ENCODE measurements around the genes APCDD1L and NELFCD.

DNA sequence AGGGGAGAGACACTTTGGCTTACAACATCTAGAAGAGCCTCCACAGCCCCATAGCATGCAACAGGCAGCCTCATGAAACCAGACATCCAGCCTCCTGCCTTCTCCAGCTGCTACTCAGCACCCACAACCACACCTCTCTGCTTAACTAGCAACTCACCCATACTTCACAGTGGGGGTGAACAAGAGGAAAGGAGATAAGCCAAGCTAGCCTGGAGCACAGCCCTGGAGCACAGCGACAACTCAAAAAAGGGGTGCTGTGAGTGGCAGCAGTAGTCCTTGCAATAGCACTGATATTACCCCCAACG, 39.3 kb upstream of the ANKRD60 start:
- RRBS, result no CpG with 5 or more reads among the region's 2 CpGs

GRCh38 chr20:58269037-58269482, 40.5 kb upstream of the RAB22A start:
- RRBS, result no CpG with 5 or more reads among the region's 9 CpGs

DNA sequence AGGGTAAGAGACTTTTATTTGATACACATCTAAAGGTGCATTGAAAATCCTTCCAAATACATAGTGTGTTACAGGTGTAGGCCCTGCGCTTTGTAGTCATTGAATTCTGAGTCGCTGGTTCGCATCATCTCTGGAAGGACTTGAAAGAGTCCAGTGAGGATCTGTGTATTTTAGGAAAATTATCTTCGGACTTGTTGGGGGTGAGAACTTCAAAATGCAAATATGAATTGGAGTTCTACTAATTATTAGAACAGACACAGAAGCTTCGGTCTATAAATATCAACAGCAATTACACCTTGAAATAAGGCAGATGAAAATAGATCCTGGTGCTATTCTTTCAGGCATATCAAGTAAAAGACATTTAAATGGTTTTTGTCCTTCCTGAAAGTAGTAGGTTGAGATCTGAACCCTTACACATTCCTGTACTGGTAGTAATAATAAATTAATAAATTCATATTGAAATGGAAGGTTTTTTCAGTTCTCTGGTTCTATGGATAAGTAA, 1.7 kb downstream of the RAB22A start:
- RRBS, result no CpG with 5 or more reads among the region's 5 CpGs

DNA sequence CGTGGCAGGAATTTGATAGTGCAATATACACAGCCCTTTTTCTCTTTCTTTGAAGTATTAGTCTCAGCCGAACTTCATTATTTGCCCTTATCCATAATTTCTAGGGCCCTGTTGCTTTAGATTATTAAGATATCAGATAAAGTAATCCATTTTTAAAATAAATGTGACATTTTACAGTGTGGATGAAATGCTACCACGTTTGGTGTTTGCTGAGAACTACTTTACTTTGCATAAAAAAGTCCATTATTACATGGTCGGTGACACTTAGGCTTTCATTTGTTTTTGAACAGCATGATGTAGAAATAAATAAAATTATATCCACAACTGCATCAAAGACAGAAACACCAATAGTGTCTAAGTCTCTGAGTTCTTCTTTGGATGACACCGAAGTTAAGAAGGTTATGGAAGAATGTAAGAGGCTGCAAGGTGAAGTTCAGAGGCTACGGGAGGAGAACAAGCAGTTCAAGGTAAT, 51.6 kb downstream of the VAPB start:
- RRBS, result no CpG with 5 or more reads among the region's 6 CpGs

GRCh38 chr20:58453209-58454130, 61.7 kb downstream of the APCDD1L start:
- RRBS, result no CpG with 5 or more reads among the region's 8 CpGs

- RRBS, result no CpG with 5 or more reads among the region's 19 CpGs
Measured at GRCh38 chr20:58515161-58515622, at the start of gene APCDD1L. Gene APCDD1L (minus strand): TSS chr20:58515399.

DNA sequence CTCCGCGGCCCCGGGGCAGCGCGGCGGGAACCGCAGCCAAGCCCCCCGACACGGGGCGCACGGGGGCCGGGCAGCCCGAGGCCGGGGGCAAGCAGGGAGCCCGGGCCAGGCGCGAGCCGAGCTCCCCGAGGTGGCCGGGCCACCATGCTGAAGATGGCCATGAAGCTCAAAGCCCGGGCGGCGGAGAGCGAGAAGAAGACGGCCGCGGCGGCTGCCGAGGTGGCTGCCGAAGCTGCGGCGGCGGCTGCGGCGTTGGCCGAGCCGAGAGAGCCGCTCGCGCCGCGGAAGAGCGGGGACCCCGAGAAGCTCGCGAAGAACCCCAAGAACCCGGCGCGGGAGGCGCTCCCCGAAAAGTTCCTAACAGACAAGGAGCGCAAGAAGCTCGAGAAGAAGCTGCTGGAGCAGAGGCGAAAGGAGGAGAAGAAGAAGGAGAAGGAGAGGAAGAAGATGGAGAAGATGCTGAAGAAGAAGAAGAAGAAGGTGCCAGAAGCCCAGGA, 1.4 kb upstream of the GNAS start:
- RRBS, result 18% methylated on average over 12 of the region's 54 CpGs

DNA sequence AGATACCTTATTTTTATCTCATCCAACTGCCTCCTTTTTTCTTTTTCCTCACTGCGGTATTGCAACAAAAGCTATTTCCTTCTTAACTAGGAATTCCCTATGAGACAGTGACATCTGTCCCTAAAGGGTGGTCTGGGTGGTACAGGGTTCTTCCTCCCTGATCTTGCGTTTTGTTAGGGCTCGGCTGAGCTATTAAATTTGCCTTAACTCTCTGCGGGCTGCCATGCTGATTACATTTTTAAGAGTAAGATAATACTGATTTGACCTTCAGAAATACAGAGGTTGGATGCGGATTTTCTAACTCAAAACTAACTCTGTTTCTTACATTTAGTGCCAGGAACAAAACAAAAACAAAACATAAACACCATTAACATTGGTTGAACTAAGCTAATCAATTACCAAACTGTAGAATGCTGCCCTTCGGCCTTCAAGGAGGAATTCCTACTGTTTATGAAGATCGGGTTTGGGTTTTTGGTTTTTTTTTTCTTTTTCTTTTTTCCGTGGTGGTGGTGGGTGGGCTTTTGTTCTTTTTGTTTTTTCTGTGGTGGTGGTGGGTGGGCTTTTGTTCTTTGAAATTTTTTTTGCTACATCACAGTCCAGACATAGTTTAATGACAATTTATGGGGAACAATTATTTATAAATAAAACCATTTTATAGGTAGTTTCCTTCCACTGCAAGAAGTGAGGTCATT, 6.7 kb downstream of the GNAS start:
- RRBS, result no CpG with 5 or more reads among the region's 8 CpGs

GRCh38 chr20:58980716-58981845, at the start of gene NELFCD:
Gene NELFCD (plus strand): TSS chr20:58981256.
- RRBS, result 2% methylated on average over 49 of the region's 124 CpGs

- RRBS, result no CpG with 5 or more reads among the region's 15 CpGs
Measured at GRCh38 chr20:58981846-58982523, 929 bp downstream of the NELFCD start.

- RRBS, result 42% methylated on average over 3 of the region's 20 CpGs
Measured at GRCh38 chr20:58995814-58996778, 11.0 kb downstream of the CTSZ start.

DNA sequence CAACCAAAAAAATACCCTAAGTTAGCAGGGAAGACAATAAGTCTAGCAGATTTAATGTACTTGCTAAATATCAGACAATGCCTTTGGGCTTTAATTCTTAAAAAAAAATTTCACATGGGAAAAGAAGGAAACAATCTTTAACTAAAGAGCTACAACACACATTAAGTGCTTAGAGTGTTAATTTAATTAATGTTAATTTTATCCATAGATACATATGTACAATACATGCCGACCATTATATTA, 325 bp downstream of the TUBB1 start:
- RRBS, result no CpG with 5 or more reads among the region's 1 CpG

GRCh38 chr20:59027325-59028422, 4.5 kb downstream of the ATP5F1E start:
- RRBS, result no CpG with 5 or more reads among the region's 12 CpGs

DNA sequence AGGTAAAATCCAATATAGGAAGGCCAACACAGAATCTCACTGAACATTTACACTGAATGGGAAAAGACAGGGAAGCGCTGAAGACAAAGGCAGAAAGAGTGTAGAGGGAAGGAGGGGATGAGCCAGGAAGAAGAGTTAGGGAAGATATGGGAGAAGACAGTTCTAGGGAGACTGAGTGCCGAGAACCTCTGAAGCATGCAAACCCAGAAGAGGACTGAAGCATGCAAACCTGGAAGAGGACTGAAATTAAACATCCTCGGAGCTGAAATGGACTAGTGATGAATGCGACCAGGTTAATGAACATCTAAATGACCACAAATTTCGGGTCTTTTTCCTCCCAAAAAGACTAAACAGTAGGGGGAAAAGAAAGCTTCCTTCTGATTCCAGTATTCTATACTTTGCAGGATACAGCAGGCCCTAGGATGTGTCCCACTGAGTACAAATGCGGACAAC, 1.6 kb downstream of the PRELID3B start:
- RRBS, result no CpG with 5 or more reads among the region's 6 CpGs

GRCh38 chr20:59161847-59162284, 1.8 kb upstream of the ZNF831 start:
- RRBS, result no CpG with 5 or more reads among the region's 1 CpG

GRCh38 chr20:59165973-59166632, 2.5 kb downstream of the ZNF831 start:
- RRBS, result no CpG with 5 or more reads among the region's 10 CpGs

DNA sequence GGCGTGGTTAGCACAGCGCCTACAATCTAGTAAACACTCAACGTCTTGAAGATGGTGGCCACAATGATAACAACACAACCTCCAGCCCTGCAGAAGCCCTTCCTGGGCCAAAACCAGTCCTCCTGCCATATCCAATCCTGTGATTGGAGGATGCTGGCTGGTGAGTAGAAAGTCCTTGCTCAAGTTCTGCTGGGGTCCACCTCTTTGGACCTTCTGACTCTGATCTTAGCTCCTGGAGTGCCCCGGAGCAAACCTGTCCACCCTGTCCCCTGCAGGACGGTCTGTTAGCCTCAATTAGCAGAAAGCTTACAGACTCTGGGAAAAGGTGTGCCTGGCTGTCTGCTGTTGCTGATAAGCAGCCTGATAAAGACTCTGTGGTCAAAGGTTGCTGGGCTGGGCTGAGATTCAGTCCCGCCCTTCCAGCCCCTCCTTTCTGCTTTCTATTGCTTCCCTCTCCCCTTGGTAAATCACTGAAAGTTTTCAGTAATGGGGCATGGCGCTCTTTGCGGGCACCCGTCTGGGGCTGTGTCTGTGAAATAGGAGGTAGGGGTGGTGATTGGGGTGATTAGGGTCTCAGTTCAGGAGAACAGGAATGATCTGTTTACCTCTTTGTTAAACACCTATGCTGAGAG, 8.4 kb downstream of the EDN3 start:
- RRBS, result no CpG with 5 or more reads among the region's 9 CpGs

DNA sequence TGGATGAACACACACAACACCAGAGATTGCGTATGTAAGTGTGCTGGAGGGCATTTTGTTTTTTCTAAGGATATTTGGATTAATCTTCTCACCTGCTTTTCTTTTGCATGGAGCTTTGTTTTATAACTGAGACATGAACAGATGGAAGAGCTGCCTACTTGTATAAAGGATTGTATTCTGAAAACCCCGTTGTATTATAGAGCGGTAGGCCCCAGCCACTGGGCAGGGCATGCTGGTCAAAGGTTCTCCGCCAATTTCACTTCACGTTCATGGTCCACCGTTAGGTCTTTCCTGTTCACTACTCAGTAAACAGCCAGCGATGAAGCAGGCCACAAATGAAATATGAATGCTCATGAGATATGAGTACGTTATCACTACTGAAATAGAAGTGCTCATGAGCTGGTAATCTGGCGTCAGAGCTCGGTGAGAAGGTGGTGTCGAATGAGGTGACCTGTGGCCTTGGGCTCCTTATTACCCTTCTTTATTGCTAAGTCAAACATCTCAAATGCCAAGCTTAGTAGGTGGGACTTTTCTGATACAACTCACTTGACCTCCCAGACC, 16.5 kb downstream of the EDN3 start:
- RRBS, result no CpG with 5 or more reads among the region's 11 CpGs

- RRBS, result no CpG with 5 or more reads among the region's 11 CpGs
Measured at GRCh38 chr20:59586022-59586614, 18.2 kb upstream of the PHACTR3 start.

DNA sequence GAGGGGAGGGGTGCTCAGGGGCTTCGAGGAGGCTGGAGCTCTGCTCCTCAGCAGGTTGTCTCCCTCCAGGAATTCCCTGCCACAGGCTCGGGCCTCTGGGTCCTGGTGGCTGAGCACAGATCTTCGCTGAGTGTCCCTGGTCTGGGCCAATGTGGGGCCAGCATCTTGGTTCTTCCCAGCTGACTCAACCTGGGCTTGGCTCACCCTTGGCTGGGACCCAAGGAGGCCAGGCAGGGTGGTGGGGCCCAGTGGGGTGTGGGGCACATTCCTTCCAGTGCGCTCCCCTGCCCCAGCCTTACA, 107.3 kb downstream of the SYCP2 start:
- RRBS, result no CpG with 5 or more reads among the region's 4 CpGs